Melanocyte of skin (primary cell): ENCODE measurements around the genes RANBP17 and UBTD2.

DNA sequence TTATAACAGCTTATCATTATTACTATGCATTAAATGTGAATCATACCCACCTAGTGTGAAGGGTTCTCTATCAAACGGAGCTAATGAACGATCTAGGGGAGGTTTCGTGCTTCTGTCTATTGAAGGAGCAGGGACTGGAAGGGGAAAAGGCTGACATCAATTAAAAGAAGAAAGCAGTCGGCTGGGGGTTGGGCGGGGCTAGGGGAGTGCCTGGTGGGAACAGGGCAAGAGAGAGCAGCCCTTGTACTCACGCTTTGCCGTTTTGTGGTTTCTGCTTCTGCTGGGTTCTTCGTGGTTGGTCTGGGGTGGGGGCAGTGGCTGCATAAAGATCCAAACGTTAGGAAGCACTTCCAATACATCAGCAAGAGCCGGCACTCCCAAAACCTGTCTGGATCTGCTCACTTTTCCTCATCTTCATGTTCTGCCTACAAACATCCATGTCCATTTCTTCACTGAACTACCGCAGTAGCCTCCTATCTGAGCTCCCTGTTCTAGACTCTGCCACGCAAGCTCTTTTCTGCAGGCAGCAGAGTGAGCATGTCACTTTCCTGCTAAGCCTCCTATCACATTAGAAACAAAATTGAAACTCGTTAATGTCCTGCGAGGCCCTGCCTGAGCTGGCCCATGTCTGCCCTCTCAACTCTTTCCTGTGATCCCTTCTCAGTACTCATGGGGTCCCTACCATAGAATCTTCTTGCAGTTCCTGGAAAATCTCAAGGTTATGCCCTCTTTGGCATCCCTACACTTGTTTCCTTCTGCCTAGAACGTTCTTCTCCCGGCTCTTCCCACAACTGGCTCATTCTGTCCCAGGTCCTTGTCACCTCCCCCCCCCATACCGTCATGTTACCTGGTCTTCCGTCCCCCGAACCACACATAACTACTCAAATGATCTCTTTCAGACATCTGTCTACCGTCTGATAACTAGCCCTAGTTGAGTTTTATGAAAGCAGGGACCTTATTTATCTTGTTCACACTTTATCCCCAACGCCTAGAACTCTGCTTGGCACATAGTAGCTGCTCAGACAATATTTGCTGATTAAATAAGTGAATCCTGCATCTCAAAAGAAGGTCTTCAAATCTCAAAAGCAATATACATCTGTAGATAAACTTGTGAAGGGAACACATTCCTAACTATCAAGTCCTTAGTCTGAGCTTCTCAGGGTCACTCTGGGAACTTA is 30.4 kb downstream of the LCP2 start:
- CAGE, long polyA plus RNA, 2 experiments: no peak in any of the 2 experiments

DNA sequence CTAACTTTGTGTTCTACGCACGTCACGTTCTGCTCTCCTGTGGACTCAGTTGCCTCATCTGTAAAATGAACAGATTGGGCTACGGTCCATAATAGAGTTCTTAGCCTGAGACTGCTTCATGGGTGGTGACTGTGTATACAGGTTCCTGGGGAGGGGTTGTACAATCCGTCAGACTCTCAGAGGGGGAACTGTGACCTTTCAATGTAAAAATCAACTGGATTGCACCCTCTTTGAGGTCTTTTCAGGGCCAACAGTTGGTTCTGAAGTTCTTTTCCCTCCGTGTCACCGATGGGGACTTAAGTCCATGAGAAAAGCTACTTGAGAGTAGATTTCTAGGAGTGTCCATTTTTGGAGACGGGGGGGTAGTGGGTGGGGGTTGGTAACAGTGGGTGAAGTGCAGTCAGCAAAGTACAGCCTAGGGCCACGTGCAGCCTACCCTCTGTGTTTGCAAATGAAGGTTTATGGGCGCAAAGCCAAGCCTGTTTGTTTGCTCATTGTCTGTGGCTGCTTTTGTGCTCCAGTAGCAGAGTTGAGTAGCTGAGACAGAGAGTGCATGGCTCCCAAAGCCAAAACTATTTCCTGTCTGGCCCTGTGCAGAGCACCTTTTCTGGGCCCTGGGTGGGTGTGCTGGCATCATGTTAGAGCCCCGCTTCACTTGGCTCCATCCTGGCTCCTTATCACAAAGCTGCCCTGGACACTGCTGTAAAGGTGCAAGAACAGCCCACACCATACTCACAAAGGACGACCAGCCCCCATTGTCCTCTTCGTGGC is 23.8 kb downstream of the LCP2 start:
- CAGE, long polyA plus RNA, 2 experiments: no peak in any of the 2 experiments

DNA sequence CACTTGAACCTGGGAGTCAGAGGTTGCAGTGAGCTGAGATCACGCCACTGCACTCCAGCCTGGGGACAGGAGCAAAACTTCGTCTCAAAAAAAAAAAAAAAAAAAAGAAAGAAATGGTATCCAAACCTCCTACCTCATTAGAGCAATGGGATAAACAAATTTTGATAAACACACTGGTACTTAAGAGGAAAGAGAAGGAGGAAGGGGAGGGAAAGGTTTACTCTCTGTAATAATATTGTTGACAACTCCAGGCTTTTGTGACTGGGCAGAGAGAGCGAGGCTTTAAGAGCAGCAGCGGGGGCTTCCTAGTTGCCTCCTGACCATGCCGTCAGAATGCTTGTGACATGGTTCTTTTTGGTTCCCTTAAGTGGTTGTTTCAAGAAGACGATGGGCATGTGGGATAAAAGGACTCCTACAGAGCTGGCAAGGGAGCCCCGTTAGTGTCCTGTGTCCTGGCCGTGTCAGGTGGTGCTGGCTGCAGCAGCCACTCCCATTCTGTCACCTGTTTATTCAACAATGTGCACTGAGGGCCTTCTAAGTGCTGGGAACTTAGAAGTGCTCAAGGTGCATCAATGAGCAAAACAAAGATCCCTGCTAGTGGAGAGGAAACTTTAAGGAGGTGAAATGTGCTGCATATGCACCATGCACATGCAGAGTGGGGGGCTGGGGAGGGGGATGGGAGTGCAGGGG is 19.8 kb downstream of the LCP2 start:
- CAGE, long polyA plus RNA, 2 experiments: no peak in any of the 2 experiments

GRCh38 chr5:170283494-170283934 is 14.1 kb downstream of the LCP2 start:
- CAGE, long polyA plus RNA, 2 experiments: no peak in any of the 2 experiments

DNA sequence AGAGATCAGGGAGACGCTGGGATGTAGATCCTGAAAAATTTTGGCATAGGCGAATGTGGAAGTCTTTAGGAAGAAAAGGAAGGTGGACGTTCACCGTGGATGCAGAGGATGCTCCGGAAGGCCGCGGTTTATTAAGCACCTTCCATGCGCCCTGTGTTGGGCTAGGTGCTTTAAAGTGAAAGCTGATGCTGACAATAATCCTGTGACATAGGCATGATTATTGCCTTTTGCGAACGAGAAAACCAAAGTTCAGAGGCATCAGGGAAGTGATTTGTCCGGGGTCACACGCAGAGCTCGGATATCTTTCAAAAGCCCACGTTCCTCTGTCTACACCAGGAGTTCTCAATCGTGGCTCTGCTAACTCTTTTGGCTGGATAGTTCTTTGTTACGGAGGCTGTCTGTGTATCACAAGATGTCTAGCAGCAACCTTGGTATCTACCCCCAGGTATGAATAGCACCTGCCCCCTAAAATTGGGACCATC is 12.0 kb upstream of the GABRP start:
- CAGE, long polyA plus RNA, 2 experiments: no peak in any of the 2 experiments

GRCh38 chr5:170861624-170862173 is at the start of gene RANBP17:
TSS of gene RANBP17 (plus strand) at chr5:170862018.
- CAGE, long polyA plus RNA, 2 experiments: no peak in any of the 2 experiments

DNA sequence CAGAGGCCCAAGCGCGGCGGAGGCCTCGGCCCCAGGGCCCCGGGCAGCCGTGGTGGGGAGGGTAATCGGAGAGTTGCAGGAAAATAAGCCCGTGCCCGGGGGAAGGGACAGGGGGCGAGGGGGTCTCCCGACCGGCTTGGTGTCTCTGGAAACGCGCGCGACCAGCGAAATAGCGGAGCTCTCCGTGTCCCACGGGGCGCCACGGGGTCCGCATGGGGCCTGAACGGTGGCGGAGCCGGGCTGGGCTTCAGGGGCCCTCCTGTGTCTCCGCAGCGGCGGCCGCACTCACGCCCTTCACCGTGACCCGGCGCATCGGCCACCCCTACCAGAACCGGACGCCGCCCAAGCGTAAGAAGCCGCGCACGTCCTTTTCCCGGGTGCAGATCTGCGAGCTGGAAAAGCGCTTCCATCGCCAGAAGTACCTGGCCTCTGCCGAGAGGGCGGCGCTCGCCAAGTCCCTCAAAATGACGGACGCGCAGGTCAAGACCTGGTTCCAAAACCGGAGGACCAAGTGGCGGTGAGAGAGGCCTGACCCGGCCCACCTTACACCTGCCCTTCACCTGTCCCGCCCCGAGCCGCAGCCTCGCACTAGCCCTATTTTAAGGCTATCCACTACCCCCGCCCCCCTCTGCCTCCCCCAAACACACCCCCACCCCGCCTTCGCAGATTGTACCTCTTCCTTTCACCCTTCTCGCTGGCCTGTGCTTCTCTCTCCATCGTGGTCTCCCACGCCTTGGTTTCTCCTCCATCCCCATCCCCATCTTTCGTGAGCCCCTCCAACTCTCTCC is 1.0 kb downstream of the TLX3 start:
- CAGE, long polyA plus RNA, 2 experiments: no peak in any of the 2 experiments

DNA sequence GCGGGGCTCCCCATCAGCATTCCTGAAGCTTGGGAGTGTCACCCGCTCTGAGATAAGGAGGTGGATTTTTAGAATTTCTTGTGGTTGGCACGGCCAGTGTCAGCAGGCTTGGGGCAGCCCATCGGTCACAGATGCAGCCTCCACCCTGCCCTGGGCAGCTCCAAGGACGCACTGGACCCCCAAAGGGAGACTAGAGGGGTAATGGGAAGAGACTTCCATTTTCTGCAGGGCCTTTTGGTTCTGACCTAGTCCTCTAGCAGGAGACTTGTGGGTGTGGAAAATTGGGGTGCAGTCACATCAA is 5.4 kb downstream of the FGF18 start:
- CAGE, long polyA plus RNA, 2 experiments: no peak in any of the 2 experiments

GRCh38 chr5:171625797-171626119 is 159.9 kb upstream of the SMIM23 start:
- CAGE, long polyA plus RNA, 2 experiments: no peak in any of the 2 experiments

DNA sequence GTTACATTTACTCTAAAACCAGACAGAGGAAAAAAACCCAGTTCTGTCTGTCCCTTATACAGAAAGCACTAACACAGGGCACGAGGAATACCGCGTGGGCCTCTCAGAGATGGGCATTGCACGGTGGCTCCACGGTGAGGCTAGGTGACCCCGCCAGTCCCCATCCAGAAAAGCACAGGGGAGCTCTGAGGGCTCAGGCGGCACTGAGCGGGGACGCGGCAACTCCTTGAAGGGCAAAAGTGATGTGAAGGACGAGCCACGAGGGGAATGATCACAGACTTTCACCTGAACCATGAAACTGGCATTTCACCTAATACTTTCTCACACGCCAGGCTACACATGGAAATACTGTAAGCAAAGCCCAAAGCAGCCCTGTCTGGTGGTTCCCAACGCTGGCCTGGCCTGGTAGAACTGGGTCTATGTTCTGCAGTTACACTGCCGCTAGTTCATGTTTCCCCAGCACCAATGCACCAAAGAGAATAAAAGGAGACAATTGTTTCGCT is 35.8 kb upstream of the FBXW11 start:
- CAGE, long polyA plus RNA, 2 experiments: no peak in any of the 2 experiments

GRCh38 chr5:172059354-172059986 is 53.0 kb upstream of the FBXW11 start:
- CAGE, long polyA plus RNA, 2 experiments: no peak in any of the 2 experiments

DNA sequence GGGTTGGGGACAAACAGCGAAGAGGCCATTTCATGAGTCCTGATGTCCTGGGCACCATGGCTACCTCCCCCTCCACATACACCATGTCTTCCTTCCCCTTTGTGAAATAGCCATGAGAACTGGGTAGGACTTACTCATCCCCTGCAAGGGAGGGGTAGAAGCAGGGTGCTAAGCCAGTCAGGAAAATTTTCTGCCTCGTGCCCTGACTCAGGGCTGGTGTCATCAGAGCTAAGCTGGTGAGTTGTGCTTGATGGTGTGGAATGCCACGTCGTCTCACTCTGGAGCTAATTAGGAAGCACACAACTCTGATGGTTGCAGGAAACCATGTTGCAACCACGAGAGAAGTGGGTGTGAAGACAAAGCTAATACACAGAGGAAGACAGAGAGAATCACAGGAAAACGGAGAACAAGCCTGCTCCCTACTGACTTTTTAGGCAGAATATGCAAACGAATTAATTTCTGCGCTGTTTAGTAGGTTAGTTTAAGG is 54.7 kb downstream of the STK10 start:
- CAGE, long polyA plus RNA, 2 experiments: no peak in any of the 2 experiments

GRCh38 chr5:172144022-172144923 is 43.8 kb downstream of the STK10 start:
- CAGE, long polyA plus RNA, 2 experiments: no peak in any of the 2 experiments

GRCh38 chr5:172164613-172165506 is 23.2 kb downstream of the STK10 start:
- CAGE, long polyA plus RNA, 2 experiments: no peak in any of the 2 experiments

GRCh38 chr5:172179388-172180191 is 8.4 kb downstream of the STK10 start:
- CAGE, long polyA plus RNA, 2 experiments: no peak in any of the 2 experiments

DNA sequence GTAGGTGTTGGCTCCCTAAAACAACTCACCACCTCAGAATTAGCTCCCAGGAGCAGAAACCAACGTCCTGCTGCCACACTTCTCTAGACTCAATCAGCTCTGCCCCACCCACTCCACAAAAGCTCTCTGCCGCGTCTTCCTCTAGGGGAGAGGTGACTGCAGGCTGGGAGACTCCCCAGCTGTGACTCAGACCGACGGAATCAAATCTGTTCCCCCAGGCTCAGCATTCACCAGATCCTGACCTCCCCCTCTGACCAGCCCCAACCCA is 1.0 kb downstream of the STK10 start:
- CAGE, long polyA plus RNA, 2 experiments: no peak in any of the 2 experiments

GRCh38 chr5:172282845-172283952 is at the start of gene UBTD2:
TSS of gene UBTD2 (minus strand) at chr5:172283764.
- CAGE, long polyA plus RNA, 2 experiments: no peak in any of the 2 experiments

DNA sequence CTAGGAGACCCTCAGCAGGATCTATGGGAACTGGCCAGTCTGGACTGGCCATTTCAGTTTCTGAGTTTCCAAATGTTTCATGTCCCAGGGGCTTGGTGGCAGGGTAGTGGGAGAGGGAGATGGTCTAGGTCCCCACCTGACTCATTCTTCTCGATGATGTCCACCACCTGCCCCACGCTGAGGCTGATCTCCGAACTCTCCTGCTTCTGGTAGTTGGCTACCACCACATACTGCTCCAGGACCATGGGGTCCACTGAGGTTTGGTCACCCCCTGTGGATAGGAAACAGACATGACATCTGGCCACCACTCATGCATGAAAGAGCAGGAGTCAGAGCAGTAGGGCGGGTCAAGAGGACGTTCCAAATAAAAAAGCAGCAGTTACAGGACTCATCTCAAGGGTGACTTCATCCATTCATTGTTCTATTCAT is 79.0 kb upstream of the UBTD2 start:
- CAGE, long polyA plus RNA, 2 experiments: no peak in any of the 2 experiments

DNA sequence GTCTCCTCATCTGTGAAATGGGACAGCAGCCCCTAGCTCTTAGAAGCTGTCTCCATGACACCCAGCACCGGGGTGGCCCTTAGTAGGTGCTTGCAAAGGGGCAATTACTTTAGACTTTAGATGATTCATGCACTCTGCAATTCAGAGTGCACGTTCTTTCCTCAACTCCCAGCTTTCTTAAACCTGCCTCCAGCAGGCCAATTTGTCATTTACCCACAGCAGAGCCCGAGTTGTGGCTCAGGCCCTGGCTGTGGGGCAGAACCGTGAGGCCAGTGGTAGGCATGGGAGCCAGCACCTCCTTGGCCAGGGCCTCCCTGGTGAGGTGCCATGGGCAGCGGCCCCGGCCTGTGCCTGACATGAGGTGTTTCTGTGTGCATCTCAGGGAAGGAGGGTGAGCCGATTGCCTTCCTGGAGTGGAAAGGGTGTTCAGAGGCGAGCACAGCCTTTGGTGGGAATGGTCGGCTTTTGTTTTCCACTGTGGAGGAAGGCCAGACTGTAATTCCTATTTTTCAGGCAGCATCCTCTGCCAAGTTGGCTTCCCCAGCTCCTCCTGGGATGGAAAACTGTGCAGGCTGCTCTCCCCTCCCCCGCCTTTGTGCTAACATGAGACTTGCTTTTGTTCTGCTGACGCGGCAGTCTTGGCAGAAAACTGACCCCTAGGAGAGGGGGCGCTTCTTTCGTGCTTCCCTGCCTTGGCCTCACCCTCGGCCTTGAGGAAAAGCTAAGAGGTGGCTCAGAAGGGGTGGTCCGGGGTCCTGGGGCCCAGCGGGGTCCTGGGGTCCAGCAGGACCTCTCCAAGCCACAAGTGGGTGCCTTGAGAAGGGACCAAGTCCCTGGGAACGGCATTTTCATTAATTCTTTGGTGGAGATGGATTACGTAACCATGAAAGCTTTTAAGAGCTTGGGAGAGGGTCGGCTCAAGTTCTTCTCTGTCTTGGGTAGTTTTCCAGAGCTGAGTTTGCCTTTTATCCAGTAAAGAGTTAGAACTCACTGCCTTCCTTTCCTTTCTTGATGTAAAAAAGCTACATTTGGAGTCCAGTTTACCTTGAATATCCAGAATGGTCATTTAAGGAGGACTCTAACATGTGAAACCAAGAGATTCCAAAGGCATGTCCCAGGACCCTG is 51.2 kb downstream of the SH3PXD2B start:
- CAGE, long polyA plus RNA, 2 experiments: no peak in any of the 2 experiments

DNA sequence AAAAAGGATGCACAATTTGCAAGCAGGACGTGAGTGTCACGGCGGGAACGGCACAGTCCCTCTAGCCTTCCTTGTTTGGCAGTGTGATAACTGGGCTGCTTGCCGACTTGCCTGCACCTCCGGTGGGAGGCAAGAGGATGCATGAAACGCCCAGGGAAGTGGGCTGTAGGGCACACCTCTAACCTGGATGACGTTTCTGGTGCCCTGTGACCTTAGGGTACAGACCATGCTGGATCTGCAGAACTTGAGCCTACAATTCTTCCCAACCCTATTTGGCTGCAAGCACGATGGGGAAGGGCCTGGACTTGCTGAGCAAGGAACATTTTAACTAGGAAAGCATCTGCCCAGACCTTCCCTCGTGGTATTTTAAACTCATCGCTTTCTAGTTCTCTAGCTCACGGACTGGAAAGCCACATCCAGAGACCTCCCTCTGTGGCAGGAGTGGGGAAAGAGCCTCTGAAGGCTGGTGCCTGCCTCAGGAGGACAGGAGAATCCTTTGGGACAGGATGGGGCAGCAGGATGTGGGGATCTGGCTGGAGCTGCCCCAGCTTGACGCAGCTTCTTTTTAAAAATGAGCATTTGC is 7.7 kb downstream of the SH3PXD2B start:
- CAGE, long polyA plus RNA, 2 experiments: no peak in any of the 2 experiments